AG10803 (cell line): ENCODE data around the gene ARSK.

DNA sequence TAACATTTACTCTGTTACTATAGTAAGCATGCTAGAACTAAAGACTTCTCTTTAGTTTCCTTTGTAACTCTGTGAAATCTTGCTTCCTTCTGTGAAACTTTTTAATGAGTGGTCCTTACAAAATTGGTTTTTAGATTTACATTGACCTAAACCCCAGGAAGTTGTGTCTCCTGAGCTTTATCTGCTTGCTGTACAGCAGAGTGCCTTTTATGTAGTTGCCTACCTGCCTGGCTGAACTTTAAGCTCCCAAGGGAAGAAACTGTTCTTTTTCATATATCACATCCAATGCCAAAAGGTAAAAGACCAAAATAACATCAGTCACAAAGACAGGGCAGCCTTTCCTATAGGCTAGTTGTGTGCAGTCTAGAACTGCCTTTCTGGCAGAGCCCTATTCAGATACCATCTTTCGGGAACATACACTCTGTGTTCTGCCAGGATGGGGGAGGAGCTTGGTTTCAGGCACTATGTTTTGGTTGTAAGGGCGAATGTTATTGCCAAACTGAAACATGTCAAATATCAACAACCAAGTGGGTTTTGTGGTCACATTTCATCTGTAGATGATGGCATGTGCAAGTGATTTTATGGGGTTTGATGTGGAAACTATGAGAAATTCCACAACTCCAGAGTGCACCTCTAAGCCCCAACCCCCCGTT lies 314.4 kb downstream of the ADGRV1 start:
- RRBS: no CpG with 5 or more reads among the region's 3 CpGs

DNA sequence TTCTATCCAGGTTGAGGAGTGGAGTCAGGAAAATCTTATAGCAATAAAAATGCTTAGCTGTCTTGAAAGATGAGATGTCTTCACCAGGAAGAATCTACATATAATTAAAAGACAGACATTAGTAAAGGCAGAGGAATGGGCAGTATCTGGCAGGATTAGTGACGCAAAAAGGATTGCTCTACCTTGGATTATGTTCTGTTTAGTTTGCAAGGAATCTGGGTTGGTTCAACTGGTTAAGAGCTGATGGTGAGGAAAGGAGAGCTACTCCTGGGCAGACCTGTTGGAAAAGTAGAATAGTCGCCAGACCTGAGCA lies 318.4 kb downstream of the ADGRV1 start:
- RRBS: no CpG with 5 or more reads among the region's 2 CpGs

DNA sequence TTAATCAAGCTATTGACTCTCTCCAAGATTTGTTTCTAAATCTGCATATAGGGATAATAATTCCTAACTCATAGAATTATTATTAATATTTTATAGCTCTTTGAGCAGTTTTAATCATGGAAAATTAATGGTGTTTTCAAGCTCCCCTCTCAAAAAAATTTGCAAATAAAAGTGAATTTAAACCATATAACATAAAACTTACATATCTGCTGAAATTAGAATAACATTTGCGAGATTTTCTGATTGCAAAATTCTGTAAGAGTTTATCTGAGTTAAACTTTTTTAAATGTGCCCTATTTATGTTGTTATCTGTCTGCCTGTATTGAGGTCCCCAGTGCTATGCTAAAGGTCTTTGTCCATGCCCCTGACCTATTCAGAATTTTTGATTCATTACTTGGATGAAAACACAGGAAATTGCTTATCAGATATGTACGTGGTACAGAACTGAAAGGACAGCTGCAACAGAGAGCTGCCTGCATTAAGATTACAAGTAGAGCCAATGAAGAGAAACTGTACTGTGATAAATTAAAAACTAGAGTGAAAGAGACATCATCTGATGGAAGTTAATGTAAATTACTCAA lies 408.7 kb downstream of the ADGRV1 start:
- RRBS: no CpG with 5 or more reads among the region's 2 CpGs

DNA sequence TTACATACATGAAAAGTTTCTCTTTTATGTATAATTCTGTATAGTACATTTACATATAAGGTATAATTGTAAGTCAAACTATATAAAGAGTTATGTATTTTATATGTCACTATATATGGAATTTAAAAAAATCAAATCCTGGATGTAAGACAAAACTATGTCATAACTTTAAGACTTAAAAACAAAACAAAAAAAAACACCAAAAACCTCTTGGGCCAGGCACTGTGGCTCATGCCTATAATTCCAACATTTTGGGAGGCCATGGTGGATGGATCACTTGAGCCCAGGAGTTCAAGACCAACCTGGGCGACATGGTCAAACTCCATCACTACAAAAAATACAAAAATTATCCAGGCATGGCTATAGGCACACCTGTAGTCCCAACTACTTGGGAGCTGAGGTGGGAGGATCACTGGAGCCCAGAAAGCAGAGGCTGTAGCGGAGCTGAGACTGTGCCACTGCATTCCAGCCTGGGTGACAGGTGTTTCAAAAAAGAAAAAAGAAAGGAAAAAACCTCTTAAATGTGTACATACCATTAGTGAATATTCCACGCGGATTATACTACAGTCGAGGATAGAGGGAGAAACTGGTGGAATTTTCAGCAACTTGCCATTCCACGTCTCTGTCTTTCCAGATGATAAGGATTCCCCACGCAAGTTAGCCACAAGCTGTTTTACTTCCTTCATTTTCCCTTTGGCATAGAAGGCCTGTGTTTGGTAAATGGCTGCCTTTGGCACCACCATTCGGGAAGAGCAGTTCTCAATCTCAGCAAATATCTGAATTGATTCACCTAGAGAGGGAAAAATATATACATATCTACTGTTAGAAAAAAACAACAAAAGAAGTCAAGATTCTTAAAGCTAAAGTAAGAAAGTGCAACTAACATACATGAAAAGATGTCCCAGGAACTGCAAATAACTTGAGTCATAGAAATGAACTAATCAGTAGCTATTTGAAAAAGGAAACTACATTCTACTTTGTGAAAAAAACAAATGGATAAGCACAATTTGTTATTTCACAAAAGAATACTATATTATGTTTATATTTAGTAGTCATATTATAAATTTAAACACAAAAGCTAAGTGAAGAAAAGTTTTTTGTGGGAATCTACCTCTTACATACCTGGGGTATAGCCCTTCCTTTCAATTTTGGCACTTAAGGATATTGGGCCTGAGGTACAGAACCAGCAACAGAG lies 8.3 kb downstream of the ARRDC3 start:
- RRBS: no CpG with 5 or more reads among the region's 8 CpGs

DNA sequence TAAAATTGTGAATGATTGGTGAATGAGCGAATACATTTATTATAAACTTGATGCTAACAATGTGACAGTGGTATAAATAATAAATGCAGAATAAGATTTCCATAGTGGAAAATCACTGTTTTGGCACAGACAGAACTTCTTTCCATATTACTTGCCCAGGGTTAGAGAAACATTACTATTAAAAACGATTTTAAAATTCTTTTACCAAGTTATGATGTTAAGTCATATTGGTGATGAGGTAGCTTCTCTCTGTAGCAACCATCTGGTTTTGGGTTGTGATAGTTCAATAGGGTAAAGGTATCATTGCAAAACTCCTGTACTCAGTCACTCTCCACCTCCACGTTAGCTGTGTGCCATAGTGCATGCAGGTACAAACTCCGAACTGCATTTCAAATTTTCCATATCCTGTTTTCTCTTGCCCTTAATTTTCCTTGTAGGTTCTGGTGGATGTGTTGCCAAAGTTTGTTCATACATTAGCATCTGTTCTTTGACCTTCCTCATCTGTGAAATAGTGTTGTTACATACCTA lies 53.0 kb upstream of the ARRDC3 start:
- RRBS: no CpG with 5 or more reads among the region's 4 CpGs

GRCh38 chr5:92688014-92688509 lies 895.0 kb upstream of the NR2F1 start:
- RRBS: no CpG with 5 or more reads among the region's 7 CpGs

GRCh38 chr5:93247023-93247601 lies 335.9 kb upstream of the NR2F1 start:
- RRBS: no CpG with 5 or more reads among the region's 4 CpGs

DNA sequence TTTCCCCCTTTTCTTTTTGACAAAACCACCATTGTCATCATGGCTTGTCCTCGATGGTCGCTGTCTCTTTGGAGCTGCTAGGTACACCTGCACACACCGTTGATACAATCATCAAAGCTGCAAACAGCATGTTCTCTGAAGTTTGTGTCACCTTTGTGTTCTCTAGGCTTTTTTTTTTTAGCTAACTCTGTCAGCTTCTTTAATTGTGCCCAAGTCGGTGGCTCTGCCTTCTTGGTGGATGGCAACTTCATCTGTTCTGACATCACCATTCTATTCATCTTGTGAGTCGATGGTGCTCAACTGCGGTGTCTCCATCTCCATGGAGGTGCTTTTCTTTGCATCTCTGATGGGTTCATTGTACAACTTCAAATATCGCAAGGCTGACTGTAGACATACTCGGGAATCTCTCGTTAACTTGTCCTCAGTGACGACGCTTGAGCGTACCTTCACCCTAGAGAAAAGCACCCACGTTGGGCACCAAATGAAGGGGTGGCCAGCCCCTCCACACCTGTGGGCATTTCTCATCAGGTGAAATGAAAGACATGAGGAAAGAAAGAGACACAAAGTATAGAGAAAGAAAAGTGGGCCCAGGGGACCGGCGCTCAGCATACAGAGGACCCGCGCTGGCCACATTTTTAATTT lies 125.3 kb upstream of the NR2F1 start:
- RRBS: no CpG with 5 or more reads among the region's 17 CpGs

DNA sequence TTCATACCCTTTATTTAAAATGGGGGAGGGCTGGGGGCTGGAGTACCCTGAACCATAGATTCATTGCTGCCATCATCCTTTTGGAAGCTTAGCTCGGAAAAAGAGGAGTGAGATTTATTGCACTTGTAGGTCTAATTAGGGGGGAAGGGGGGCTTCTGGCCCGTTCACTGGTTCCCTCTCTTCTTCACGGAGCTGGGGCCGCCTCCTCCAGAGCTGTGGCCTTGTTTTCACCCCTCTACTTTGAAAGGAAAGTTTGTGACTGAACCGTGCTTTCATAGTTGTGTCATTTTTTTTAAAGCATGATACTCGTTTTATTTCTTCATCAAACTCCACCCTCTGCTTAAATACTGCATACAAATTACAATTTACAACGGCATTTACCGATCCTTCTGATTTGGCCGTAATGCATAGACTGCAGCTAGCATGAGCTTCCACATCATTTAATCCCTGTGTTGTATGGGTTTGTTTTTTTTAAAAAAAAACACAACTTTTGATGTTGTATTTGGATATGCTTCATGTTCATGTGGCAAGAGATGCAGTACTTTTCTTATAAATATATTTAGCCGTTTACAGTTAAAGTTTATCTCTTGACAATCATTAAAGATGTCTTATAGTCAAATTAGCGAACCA lies 3.0 kb downstream of the NR2F1 start:
- RRBS: no CpG with 5 or more reads among the region's 11 CpGs

GRCh38 chr5:93593243-93594182 lies 10.5 kb downstream of the NR2F1 start:
- RRBS: no CpG with 5 or more reads among the region's 31 CpGs

DNA sequence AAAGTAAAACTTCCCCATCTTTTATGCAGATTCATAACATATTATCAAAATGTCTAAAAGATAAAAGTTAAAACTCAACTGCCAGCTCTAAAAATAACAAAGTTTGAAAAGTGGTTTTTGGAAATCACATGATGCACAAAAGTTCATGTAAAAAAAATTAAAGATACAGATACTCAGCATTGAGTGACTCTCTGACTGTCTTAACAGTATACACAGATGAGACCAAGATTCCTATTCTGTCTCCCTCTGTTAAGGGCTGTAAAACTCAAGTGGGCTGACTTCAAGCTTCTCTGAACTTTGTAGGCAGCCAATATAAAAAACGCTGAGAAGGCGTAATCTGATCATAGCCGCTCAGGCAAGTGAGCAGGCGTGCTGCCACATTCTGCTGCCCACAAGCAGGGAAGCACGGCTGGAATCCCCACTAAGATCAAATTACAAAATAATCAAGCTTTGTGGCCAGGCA lies 64.3 kb downstream of the POU5F2 start:
- RRBS: no CpG with 5 or more reads among the region's 5 CpGs

- RRBS: no CpG with 5 or more reads among the region's 4 CpGs
Measured at GRCh38 chr5:94095497-94096273, 15.8 kb downstream of the FAM172A start.

- RRBS: no CpG with 5 or more reads among the region's 2 CpGs
Measured at GRCh38 chr5:94360227-94360711, 248.8 kb upstream of the FAM172A start.

DNA sequence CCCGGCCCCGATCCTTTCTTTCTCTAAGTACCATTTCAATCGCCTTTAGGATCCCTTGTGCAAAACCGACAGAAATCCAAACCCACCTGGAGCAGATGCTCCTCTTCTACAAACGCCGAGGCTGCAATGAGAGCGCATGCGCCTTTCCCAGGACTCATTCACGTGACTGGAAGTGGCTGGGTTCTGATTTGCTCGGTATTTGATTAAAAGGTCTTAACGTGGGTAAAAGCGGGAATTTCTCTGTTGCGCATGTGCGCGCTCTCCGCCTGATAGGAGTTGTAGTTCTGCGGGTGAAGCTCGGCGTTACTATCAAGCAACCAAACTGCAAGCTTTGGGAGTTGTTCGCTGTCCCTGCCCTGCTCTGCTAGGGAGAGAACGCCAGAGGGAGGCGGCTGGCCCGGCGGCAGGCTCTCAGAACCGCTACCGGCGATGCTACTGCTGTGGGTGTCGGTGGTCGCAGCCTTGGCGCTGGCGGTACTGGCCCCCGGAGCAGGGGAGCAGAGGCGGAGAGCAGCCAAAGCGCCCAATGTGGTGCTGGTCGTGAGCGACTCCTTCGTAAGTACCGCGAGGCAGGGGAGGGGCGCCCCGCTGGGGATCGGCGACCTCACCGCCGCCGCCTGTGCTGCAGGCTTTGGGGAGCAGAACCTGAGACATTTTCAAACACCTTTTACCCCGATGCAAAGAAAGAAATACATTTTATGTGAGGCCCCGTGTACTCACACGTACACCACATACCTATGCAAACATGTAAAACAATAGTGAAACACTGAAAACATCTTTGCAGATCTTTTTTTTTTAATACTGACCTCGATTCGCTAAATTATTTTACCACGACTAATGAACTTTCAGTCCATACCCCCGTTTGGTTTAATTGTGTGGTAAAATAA lies at the start of gene ARSK:
Gene ARSK, plus strand, starts transcription at position 252 of the 887 bp plus-strand sequence.
- RRBS: 2% methylated on average over 7 of the region's 53 CpGs

- RRBS: no CpG with 5 or more reads among the region's 4 CpGs
Measured at GRCh38 chr5:95734669-95735291, 3.6 kb downstream of the RHOBTB3 start.

DNA sequence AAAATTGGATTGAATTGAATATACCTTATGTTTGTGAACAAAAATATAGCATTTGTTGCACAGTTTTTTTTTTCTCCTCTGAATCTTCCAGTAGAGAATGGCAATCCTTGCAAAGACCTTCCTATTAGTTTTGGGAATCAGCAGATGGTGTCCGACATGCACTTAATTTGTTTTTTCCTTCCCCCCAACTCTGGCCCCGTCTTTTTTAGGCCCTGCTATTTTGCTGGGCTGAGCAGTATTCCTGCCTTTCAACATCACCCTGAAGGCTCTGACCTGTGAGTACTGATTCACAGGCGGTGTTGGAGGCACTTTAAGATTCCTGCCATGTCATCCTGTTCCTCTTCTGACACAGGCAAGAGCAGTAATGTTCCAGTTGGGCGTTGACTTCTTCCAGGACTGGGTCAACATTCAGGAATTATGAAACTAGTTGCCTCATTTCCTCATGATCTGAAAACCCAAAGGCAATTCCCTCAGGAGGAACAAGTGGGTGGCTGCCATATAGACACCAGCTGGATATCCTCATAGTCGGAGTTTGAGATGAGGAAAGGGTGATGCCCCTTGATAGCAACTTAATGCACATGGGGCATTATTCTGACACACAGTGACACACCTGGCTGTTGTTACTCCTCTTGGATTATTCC lies 19.3 kb upstream of the GLRX start:
- RRBS: no CpG with 5 or more reads among the region's 5 CpGs

DNA sequence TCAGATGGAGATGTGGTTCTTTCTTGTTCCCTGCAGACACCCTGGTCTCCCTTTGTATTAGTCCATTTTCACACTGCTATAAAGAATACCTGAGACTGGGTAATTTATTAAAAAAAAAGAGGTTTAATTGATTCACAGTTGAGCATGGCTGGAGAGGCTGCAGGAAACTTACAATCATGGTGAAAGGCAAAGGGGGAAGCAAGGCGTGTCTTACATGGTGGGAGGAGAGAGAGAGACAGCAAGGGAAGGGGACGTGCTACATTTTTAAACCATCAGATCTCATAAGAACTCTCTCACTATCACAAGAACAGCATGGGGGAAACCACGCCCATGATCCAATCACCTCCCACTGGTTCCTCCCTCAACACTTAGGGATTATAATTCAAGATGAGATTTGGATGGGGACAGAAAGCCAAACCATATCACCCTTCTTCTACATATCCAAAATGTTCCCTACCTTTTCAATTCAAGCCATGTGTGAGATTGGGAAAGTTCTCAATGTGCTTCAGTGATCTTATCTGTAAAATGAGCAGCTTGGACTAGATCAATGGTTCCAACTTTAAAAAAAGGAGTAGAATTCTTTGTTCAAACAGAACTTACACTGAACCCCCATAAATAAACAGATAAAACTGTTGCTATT lies 22.9 kb upstream of the GLRX start:
- RRBS: no CpG with 5 or more reads among the region's 3 CpGs

DNA sequence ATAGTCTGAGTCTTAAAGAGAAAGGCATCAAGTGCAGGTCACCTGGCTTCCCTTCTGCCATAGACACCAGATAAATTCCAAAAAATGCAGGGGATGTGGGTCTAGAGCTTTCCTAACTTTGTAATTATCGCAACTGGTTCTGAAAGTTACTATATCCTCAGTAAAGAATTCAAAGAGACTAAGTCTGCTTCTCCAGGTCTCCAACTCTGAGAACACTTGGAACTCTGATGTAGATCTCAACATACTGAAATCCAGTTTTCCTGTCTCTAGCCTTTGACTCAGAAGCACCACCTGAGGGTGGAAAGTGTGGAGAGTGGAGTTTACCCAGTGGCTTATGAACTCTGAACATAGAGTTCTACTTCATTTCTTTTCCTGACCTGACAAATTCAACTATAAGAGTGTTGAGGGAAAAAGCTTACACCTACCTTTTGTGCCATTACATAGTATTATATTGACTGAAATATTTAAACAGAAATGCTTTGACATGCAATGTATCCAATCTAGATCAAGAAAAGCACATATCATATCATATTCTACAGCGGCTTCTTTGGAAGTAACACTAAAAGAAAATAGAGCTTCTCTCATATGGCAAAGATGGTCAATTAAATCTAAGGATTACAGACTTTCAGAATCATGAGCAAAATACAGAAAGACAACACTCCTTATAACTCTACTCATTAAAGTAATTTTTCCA lies 64.9 kb downstream of the ELL2 start:
- RRBS: no CpG with 5 or more reads among the region's 2 CpGs

DNA sequence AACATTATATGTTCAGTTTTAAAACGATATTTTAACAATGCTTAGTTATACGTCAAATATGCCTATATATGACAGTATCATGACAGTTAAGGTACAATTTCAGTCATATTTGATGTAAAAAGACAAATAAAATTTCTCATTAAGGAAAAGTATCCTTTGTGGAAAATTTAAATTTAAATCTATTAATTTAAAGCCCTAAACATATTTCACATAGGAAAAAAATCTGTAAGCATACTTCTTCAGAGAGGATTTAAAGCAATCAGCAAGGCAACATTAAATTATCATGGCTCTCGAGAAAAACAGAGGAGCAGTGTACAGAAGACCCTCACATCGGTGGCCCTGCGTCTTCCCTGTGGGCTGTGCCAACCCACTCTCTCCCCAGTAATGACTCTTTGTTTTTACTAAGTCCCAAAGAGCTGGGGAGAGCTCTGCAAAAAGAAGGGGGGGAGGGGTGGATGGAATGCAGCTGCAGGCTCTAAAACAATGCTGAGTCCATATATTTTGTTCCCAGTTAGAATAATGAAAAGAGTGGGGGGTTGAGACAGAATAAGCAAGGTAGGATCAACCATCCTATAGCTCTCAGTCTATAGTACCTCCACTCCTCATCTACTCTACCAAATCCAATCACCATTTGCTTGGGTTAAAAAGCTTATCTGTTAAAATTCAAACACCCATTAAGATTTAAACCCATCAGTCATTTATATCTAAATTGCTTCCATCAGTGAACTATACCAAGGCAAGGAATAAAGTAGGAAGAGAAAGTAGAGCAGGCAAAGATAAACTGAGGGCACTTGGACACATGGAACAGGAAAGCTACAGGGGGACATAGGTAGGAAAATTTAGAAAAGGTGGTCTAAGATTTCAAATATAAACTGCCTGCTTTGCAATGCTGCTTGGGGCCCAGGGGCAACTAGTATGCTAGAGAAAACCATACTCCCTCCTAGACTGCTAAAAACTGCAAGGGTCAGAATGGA lies 20.8 kb downstream of the ELL2 start:
- RRBS: no CpG with 5 or more reads among the region's 5 CpGs